Metastatic Lung Carcinoma in the Adrenal Gland (tissue), 1 donor: ENCODE results near the genes ANKRD29, LAMA3 and ZNF521.

DNA sequence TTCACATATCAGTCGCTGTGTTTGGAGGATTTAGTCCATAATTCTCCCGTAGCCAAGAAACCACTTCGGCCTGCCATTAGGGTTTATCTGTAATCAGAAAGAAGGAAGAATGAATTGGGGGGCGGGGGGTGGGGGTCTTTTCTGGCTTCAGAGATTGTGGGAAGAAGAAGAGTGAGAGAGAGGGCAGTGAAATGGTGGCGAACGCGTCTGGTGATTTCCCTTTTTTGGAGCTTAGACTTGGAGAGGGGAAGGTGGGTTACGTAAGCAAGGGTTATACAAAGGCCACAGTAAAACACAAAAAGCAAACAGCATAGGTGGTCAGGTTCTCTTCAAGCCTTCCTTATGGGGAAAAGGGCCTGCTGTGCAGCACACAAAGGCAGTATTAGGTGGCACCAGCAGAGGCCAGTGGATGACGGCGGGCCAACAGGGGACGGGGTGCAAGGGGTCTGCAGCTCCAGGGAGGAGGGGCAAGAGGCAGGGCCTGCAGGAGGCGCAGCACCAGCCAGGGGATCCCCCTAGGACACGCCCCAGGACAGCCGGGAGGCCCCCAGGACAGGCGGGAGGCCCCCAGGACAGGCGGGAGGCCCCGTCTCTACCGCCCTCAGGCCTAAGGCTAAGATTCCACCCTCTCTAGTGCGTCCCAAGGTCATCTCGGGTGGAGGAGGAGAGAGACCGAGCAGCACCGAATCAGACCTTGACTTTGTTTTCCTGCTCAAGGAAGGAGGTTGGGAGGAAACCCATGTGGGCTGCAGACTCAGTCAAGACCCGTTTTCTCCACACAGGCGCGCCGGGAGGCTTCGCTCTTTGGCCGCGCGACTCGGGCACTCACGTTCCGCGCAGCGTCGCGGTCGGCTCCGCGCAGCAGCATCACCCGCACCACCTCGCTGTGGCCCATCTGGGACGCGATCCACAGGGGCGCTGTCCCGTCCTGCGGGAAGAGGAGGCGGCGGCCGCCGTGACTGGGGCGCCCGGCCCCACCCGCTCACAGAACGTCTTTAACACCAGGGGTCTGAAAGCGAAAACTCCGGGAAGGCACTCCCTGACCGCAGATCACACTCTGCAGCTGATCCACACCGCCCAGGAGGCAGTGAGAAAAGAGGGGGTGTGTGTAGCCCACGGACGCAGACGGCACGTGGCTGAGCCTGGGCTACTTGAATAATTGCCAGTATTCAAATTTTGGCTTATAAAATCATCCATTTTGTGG lies 32.8 kb upstream of the NPC1 start:
- PRO-cap = unidirectional peak, minus-strand start at position 212 of the sequence; unidirectional peak, minus-strand start at position 997 of the sequence

DNA sequence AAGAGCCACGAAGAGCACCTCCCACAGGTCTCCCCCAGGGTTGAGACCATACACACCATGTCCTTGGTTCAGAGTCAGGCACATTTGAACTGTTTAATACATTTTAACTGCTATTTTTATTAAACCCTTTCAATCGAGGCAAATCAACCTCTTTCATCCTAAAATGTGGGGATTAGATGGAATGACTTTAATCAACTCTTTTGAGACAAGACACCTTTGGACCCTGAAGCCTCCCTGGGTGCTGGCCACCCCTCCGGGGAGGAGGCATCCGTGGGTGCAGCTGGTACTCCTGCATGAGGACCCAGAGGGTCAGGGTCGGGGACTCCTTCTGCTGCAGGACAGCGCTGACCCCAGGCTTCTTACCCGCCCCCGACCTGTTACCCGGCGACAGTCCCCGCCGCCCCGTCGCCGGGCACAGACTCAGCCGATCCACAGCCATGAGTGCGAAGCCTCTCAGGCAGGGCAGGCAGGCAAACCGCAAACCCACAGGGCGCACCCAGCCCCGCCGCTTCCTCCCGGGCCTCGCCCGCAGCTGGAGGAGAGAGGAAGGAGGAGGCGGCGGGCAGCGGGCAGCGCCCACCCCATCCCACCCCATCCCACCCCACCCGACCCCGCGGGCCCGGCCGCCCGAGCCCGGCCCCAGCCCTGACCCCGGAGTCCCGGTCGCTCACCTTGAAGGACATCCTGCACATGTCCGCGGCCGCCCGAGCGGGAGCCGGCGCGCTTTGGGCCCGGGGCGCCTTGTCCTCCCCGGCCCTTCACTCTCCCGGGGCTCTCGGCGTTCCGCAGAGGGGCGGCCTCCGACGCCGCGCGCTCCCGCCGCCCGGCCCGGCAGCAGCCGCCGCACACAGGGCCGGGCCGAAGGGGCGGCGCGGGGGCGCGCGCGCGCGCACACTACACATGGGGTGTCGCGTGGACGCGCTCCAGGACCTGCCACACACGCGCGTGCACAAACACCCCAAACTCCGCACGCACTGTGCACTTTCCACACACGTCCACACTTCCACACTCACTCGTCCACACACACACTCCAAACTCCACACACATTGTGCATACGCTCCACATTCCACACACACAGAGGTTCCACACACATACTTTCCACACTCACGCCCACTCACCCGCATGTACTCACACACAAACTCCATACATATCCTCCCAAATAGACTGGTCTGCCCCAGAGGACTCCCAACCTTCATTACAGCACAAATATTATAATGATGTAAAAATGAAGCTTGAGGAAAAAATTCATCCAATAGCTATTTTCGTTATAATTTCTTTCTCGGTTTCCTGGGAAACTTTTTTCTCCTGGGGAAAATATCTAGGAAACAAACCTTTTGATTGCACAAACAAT lies at the start of gene ANKRD29:
Gene ANKRD29, minus strand, starts transcription at position 873 of the 1,351 bp plus-strand sequence.
- PRO-cap = no peak

DNA sequence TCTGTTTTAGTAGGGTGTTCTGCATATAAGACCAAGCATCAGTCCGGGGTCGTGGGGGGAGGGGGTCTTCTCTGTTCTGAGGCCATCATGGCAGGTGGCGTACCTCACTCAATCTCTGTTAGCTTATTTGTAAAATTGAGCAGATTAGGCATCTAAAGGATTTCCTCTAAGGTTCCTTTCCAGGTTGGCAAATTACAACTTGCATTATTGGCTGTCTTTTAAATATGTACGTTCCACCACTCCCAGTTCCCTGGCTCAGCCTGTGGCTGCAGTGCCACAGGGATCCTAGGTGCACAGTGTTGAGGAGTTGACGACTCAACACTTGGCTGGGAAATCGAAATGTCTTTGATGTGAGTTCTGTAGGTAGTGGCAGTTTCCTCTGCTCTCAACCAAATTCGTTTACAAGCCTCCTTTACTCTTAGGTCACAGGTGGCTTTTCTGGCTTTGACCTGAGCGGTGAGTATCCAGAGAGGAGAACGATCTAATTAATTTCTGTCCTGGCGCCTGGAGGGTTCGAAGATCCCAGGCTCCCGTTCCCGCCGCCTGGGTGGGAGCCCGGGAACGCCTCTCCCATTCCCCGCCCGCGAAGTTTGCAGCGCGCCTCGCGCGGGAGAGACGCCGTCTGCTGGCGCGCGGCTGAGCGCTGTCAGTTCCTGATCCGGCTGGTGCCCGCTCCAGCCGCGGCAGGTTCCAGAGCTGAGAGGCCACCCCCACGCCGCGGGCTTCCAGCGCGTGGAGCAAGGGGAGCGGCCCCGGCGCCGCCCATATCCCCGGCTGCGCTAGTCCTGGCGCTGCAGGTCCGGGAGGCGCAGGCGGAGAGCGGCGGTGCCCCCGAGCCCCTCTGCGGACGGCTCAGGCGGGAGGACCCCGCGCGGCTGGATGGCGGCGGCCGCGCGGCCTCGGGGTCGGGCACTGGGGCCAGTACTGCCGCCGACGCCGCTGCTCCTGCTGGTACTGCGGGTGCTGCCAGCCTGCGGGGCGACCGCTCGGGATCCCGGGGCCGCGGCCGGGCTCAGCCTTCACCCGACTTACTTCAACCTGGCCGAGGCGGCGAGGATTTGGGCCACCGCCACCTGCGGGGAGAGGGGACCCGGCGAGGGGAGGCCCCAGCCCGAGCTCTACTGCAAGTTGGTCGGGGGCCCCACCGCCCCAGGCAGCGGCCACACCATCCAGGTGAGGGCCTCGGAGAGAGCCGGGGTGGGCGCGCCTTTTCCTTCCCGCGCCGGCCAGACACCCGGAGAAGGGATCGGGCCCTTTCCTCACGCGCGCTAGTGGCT lies at the start of gene LAMA3:
Gene LAMA3, plus strand, starts transcription at position 649 of the 1,277 bp plus-strand sequence.
- PRO-cap = unidirectional peak, plus-strand start at position 299 of the sequence; bidirectional peak, plus-strand start at position 649 of the sequence, minus-strand start at position 664 of the sequence

DNA sequence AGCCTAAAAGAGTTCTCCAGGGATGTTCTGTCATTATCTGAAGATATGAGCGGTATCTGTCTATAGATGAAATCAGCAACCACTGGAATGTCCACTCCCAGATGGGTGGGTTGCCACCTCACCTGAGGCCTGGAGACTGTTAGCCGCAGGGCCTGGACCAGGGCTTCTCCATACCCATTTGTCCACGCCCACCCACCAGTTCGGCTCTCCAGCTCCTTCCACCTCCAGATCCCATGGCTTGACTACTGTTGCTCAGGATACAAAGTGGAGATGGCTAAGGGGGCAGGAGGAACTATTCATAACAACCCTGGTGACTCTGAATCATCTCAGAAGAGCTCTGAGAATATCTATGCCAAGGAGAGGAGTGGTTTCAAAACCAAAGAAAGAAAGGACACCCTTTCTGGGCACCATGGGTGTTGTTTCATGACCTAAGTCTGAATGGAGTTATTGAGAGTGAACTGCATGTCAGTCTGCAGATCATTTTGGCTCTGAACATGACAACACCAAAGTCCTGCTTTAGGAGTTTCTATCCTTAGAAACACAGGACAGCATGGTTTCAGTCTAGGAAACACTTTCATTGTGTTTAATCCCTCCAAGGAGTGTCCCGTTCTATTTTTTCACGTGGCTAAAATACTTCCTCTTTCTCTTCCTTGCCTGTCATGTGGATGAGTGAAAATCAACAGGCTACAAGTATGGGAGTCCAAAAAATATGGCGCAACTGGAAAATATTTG lies 145.9 kb downstream of the LAMA3 start:
- PRO-cap = no peak

- PRO-cap = no peak
Measured at GRCh38 chr18:23919631-23920446, 94.7 kb upstream of the TTC39C start.

DNA sequence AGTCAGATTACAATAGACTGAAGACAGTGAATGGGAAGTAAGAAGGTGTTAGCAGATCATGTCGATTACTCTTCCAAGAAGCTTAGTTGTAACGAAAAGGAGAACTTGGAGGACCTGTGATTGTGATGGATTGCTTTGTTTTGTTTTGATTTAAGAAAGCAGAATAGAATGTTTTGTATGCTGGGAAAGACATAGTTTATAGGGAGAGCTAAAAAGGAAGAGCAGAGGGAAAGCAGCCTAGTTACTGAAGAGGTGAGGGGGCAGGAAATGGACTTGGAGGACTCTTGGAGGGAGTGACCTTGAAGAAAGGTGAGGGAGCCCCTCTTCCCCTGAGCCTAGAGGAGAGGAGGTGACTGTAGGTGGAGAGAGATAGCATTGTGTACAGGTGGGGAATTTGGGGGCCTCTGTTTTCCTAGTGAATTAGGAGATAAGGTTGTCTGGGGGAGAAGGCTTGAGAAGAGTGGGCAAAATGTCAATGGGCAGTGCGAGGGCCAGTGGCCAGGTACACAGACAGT lies 49.1 kb upstream of the TTC39C start:
- PRO-cap = no peak

GRCh38 chr18:23982316-23983067 lies 32.1 kb upstream of the TTC39C start:
- PRO-cap = unidirectional peak, minus-strand start at chr18:23982622

- PRO-cap = no peak
Measured at GRCh38 chr18:24000623-24001081, 13.9 kb upstream of the TTC39C start.

- PRO-cap = no peak
Measured at GRCh38 chr18:24214600-24215356, 75.9 kb downstream of the CABYR start.

DNA sequence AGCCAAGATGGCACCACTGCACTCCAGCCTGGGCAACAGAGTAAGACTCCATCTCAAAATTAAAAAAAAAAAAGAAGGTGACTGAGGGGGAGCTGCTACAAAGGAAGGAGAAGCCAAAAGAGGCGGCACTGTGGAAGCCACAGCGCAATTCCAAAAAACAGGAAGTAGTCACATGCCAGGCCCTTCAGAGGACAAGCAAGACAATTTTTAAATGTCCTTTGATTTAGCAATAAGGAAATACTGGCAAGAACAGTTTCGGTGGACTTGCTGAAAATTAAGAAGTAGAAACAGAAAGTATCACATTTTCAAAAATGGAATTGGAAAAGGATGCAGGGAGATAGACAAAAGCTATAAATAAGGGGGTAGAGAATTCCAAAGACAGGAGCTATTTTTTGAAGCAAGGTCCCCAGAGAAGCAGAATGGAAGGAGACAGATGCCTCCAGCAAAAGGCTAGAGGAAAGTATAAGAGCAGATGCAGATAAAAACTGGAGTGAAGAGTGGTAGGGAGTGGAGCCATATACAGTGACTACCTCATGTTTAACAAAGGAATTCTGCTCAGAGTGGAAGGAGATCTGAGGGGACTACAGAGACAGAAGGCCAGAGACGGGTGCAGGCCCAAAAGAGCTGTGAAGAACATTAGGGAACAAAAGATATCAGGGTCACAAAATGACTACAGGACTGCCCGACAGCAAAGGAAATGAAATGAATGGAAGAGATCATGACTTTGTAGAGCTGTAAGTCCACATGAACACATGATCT lies 122.6 kb downstream of the OSBPL1A start:
- PRO-cap = no peak

GRCh38 chr18:24397952-24398290 lies 297 bp upstream of the OSBPL1A start:
- PRO-cap = bidirectional peak, plus-strand start at chr18:24398111, minus-strand start at chr18:24397868

- PRO-cap = no peak
Measured at GRCh38 chr18:24987523-24987976, 364.4 kb downstream of the ZNF521 start.

- PRO-cap = no peak
Measured at GRCh38 chr18:25189394-25190085, 162.4 kb downstream of the ZNF521 start.

- PRO-cap = no peak
Measured at GRCh38 chr18:25348806-25349023, 3.3 kb downstream of the ZNF521 start.

DNA sequence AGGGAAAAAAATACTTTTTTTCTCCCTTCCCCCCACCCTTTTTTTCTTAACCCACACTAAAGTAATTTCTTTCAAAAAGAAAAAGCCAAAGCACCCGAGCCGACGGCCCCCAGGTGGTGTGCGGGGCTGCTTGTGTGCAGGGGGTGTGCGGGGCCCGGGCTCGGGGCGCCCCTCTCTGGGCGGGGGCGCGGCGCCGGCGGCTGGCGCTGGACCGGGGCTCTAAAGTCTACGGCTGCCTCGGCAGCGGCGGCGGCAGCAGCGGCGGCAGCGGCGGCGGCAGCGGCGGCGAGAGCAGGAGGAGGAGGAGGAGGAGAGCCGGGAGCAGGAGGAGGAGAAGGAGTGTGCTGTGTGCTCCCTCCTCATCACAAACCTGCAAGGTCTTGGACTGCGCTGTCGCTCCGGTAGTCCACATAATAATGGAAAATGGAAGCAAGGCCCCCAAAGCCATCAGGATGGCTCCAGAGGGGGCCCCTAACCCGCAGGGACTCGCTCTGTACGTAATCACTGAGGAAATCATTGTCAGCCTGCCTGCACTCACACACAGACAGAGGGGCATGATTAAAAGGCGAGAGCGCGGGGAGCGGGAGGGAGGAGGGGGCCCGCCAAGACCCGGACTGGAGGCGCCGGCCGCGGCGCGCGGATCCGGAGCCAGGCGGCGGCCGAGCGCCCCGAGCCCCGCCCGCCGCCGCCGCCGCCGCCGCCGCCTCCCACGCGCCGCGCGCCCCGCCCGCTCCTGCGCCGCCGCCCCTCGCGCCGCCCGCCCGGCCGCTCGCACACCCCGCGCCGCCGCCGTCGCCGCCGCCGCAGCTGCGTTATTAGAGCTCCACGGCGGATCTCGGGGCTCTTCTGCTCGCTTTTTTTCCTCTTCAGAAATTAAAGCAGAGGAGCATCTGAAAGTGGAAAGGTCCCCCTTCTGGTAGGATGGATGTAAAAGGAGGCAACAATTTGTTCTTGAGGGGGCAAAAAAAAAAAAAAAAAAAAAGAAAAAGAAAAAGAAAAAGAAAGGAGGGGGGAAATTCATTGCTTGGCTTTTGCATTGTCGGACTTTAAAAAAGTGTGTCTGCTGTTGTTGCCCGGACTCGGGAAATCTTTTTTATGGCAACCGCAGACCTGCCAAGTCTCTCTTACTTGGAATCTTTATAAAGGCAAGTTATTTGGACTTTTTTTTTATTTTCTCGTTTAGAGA lies at the start of gene ZNF521:
Gene ZNF521, minus strand, starts transcription at position 532 of the 1,186 bp plus-strand sequence.
- PRO-cap = no peak

DNA sequence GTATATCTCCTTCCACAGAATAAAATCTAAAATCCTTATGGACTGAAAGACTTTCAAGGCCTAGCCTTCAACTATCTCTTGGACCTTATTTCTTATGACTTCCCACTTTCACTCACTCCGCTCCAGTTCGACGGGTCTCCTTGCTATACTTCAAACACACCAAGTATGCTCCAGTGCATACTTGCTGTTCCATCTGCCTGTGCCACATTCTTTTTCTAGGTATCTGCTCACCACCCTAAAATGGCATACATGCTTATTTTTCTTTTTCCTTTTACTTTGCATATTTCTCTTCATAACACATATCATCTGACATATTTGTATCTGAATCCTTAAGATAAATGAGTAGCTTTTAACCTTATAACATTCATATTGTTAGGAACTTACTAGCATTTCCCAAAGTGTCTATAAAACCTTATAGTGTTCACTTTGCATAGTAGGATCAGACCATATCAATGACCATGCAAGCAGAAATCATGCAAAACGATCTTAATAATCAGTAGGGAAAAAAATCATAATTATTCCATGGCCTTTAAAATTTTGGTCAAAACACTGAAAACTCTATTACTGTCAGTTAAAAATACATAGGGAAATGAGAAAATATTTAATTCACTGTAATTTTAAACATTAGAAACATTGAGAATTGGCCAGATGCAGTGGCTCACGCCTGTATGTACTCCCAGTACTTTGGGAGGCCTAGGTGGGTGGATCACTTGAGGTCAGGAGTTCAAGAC lies 45.0 kb downstream of the SS18 start:
- PRO-cap = no peak

GRCh38 chr18:26575732-26575998 lies 27.3 kb upstream of the KCTD1 start:
- PRO-cap = unidirectional peak, minus-strand start at chr18:26575812

DNA sequence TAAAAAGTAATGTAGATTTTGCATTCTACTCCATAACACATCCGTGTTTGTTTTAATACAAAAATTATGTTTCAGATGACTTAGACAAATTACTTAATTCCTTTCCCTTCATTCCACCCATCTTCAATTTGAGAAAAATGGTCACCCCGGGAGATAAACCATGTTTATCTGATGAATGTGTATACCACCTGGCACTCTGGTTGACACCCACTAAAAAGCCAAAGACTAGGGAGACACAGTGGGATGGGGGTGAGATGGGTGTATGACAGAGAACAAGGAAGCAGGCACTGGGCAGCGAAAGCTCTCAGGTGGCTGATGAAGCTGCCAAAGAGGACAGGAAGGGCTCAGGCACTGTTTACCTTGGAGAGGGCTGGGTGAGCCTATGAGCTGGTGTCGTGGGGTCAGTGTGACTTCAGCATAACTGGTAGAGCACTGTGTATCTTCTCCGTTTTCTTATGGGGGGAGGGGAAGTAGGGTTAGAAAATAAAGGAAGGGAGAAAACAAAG lies 120.3 kb downstream of the AQP4 start:
- PRO-cap = no peak

DNA sequence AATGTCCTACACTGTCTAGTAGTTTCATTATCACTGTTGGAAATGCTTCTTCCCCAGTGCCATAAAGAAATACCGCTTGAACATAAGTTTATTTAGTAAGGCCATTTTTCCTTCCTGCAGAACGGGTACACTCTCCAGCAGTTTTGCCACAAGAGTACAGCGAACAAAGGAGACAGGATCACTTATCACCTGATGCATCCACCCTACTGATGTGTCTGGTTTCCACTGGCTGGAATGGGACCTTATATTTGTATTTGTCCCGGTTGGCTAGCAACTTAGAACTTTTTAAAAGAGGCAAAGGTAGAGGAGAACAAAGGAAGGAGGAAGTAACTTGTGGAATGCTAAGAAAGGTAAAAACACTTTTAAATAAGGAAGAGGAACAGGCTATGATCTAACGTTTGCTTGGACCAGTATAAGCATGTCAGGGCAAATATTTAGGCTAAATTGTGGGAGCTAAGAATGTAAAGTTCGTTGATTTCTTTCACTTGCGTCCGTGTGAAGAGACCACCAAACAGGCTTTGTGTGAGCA lies 46.2 kb upstream of the CHST9 start:
- PRO-cap = no peak

- PRO-cap = no peak
Measured at GRCh38 chr18:27605326-27605606, 420.2 kb upstream of the CHST9 start.